PC-3 (cell line): ENCODE measurements around a stretch of chr1.

DNA sequence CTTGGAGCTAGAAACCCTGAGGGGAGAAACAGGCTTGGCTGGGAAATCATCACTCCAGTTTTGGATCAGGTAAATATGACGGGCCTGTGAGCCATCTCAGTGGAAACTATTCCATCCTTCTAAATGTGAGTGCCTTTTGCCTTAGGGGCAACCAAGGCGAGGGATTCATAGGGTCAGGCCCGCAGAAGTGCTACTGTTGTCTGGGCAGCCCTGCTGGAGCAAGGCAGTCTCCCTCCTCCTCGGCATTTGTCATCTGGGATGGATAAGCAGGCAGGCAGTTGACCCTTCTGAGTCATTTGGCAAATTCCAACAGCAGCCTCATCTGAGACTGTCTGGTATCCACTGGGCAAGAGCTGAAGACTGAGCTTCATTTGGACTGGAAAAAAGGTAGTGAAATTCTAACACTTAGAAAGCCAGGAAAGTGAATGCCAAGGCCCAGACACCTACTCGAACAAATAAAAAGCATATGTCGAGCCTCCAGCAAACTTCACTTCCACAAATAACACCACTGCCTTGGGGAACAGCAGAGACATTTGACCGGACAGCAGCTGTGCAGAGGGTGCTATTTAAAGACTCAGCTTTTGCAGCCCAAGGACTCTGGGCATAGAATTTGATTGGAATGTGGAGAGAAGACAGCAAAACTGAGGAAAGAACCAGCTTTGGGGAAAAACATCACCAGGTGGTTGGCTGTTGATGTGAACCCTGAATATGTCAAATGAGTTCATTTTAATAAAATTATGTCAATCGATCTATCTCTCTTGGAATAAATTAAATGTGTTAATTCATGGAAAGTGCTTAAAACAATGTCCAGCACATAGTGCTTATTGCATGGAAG is 3.9 kb upstream of the ZBTB40 start:
- RAMPAGE, long total RNA: no peak

DNA sequence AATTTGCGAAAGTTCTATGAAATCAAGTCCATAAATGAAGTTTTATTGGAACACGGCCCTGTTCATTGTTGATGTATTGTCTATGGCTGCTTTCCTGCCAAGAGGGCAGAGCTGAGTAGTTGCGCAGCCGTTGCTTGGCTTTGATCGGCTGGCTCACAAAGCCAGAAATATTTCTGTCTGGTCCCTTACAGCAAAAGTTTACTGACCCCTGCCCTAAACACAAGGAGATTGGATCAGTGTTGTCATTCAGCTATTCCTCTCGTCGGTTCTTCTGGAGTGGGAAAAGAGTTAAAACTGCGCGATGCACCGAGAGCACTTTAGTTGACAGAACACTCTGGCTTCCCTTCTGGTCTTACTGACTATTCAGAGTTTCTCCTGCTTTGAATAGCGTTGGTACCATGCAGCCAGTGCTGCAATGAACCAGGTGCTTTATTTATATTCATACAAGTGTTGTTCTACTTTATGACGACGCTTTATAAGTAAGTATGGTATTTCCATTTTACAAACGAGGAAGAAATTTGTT is 878 bp downstream of the ZBTB40 start:
- RAMPAGE, long total RNA: no peak

DNA sequence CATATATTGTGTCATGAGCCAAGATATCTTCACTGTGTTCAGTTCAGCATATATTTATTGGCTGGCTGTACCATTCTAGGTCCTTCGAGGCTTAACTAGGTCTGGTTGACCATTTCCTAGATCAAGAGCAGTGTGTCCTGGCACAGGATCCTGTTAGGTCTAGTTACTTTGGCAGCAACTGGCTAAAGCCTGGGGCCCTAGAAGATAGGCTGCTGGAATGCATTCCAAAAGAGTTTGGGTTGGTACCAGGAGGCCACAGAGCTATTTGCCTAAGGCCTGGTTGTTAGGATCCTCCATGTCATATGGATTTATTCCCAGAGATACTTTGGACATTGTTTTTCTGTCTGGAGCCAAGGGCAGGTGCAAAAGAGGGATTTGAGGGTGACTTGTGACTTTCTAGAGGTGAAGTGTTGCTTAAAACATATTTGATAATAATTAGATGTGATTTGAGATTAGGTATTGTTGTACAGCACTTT is 21.1 kb downstream of the ZBTB40 start:
- RAMPAGE, long total RNA: no peak

GRCh38 chr1:22637370-22637780 is 947 bp downstream of the C1QA start:
- RAMPAGE, long total RNA: no peak

- RAMPAGE, long total RNA: no peak
These were observed 39.9 kb downstream of the EPHB2 start for GRCh38 chr1:22750199-22751219.

- RAMPAGE, long total RNA: no peak
These were observed 79.9 kb downstream of the EPHB2 start for GRCh38 chr1:22790478-22790966.

DNA sequence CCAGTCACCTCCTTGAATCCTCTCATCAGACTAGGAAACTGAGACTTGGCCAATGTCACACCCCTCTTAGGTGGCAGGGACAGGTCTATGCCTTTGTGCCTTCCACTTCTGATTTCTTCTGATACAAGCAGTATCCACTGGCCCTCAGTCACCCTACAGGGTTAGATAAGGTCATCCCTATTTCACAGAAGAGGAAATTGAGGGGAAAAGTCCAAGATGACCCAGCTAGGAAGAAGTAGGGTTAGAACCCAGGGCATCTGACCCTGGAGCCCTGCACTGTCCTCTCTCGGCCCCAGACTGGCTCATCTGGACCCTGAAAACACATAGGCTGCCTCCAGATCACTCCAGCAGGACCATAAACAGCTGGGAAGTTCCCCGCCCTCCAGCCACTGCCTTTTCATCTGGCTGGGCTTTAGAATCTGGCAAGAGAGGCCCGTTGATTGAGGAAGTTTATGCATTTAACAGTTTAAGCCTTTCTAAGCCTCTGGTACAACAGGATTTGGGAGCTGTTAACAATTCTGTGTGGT is 83.9 kb downstream of the EPHB2 start:
- RAMPAGE, long total RNA: no peak

- RAMPAGE, long total RNA: no peak
These were observed 58.3 kb downstream of the LACTBL1 start for GRCh38 chr1:22914059-22915077.

DNA sequence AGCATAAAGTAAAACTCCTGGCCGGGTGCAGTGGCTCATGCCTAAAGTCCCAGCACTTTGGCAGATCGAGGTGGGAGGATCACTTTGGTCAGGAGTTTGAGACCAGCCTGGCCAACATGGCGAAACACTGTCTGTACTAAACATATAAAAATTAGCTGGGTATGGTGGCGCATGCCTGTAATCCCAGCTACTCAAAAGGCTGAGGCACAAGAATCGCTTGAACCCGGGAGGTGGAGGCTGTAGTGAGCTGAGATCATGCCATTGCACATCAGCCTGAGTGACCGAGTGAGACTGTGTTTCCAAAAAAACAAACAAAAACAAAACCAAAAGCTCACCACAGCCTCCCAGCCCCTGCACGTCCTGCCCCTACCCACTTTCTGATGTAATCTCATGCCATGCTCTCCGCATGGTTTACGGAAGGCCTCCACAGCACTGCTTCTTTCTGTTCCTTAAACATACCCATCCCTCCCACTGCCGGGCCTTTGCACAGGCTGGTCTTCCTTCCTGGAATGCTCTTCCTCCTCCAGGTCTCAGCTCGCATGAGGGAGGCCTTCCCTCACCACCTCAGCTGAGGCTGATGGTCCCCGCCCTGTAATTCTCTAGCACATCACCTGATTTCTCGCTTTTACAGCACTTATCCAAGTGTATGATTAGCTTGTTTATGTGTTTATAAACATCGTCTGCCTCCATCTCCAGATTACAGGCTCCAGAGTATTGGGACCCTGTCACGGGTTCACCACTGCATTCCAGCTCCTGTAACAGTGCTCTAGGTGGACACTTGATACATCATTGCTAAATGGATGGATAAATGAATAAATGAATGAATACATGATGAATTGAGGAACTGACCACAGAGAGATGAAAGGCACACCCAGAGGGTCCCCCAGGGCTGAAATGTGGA is 22.3 kb downstream of the TCEA3 start:
- RAMPAGE, long total RNA: no peak

DNA sequence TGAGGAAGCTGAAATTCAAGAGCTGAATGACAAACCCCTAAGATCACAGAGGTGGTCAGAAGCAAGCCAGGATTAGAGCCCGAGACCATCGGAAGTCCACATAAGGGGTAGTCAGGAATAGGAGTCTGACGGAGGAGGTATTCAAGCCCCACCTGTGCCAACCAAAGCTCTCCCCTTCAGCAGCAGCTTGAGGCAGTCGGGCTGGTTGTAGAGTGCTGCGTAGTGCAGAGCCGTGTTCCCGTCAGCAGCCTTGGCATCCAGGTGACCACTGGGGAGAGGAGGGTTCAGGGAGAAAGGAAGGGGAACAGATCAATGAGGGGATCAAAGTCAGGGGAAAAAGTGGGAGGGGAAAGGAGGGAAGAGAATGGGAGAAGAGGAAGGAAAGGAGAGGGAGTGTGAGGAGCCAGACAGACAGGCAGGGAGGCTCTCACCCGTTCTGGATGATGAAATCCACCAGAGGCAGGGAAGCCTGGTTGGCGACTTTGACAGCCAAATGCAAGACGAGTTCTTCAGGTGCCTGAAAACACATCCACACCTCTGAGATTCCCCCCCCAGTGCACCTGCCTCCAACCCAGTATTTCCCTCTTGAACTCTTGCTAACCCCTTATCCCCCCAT is 9.7 kb upstream of the TCEA3 start:
- RAMPAGE, long total RNA: no peak

GRCh38 chr1:23524646-23525672 is 6.1 kb downstream of the E2F2 start:
- RAMPAGE, long total RNA: no peak

DNA sequence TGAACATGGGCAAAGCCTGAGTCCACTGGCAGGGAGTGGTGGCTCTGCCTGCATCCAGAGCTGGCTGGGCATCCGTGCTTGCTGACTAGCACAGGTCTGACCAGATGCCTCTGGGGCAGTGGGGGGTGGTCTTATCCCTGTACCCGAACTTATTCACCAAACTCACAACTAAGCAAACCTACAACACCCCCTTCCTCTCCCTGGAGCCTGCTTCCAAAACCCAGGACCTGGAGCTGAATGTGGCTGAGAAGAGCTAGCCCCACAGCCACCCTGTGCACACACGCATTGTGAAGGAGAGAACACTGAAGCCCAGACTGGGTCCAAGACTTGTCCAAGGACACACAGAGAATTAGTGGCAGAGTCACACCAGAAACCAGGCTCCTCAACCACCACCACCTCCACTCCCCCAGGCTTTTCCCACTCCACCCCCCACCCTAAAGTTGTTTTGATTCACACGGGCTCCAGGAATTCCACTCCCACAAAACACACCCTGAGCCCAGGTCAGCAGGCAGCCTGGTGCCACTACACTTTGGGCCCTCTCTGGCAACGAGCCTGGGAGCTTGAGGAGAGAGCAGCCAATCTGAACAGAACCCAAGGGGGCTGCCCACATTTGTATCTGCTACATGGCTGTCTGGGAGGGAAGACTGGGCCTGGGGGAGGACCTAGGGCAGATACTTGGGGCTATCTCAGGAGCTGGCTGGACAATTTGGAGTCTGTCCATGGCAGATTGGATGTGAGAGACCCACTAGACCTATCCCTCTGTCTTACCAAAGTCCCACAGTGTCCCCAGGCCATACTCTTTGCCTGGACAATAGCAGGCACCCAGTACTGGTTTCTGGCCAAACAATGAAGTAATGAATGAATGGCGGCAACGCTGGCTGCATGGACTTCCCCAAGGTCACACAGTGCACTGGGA is 1.4 kb downstream of the E2F2 start:
- RAMPAGE, long total RNA: no peak

DNA sequence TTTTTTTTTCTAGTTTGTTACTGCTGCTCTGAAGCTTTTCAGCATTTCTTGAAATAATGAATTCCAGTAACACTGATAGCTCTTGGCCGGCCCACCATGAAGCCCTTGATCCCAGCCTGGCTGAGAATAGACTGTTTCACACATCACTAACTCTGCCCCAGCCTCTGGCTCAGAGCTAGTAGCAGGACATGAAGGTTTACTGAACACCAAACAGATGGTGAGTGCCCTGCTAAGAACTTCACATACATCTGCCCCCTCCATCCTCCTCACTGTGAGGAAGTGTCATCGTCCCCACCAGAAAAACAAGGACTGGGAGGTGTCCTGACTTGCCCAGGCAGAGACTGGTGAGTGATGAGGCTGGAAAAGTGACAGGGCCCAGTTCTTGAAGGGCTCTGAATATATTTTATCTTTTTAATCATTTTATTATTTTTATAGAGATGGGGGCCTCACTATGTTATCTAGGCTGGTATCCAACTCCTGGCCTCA is 33.2 kb upstream of the ID3 start:
- RAMPAGE, long total RNA: no peak

DNA sequence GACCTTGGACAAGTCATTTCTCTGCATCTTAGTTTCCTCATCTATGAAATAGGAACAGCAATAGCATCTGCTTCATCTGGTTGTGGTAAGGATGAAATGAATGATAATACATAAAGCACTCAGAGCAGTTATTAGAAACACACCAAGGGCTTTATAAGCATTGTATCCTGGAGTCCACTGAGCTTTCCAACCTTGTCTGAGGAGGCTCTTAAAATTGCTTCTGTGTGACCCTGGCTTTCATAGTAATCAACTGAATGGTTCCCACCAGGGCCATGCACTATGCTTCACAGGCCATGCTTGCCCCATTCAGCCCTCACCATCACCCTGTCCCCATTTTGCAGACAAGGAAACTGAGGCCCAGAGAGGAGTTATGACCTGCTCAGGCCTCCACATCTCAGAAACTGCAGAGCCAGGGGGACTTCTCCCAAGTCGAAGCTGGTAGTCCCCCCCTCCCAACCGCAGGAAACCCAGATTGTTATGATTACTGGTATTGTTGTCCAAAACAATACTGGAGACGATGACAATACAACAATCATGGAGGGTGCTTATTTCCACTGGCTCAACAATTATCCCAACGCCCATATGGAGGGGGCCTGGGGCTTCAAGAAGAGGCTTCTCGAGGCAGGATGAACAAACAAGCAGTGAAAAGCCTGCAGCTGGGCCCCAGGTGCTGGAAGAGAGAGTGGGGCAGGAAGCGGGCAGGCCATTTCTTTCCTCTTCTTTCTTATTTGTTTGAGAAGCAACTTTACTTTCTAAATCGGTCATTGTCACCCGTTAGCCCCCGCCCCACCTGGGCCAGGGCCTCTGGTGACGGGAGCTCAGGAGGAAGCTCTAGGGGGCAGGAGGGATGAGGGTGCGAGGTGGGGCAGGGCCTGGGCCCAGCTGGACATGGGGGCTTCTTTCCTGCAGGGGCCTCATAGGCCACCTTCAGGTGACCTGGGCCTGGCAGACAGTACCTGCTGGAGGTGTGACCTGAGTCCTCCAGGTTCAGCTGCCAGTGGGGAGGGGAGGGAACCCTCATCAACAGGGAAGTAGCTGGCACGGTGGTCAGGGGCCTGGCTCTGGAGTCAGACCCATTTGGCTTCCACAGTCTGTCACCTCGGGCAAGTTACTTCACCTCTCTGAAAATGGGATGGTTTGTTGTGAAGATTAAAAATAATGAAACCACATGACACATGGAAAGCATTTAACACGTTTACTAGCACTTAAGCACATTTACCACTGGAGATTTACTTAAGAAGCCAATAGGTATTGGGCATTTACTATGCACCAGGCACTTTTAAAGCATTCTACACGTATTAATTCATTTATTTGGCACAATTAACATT is 53.7 kb upstream of the ID3 start:
- RAMPAGE, long total RNA: no peak

GRCh38 chr1:23651048-23651524 is 40.5 kb upstream of the RPL11 start:
- RAMPAGE, long total RNA: no peak

DNA sequence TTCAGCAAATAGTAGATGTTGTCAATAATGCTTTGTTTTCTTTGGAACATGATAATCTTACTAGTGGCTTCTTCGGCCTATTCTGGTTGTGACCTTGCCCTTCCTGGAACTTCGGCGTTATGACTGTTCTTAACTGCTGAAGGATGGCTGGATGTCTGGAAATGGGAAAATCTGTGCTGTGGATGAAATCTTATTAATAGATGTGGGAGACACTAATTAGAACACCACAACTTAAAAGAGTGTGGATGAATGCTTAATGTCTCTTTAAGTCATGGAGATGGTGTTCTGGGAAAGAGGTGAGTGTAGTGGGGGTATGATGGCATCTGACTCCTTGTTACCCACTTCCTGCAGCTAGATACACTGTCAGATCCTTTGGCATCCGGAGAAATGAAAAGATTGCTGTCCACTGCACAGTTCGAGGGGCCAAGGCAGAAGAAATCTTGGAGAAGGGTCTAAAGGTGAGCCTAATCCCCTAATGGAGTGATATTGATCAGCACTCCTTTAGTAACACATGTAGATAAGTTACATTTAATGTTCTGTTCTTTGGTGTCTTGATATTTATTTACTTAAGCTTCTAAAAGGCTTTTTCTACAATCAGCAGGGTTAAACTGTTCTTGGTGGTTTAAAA is 2.0 kb downstream of the RPL11 start:
- RAMPAGE, long total RNA: no peak

- RAMPAGE, long total RNA: no peak
These were observed 1.9 kb upstream of the LYPLA2 start for GRCh38 chr1:23788716-23789783.

GRCh38 chr1:23960308-23961167 is 910 bp downstream of the PNRC2 start:
- RAMPAGE, long total RNA: no peak

DNA sequence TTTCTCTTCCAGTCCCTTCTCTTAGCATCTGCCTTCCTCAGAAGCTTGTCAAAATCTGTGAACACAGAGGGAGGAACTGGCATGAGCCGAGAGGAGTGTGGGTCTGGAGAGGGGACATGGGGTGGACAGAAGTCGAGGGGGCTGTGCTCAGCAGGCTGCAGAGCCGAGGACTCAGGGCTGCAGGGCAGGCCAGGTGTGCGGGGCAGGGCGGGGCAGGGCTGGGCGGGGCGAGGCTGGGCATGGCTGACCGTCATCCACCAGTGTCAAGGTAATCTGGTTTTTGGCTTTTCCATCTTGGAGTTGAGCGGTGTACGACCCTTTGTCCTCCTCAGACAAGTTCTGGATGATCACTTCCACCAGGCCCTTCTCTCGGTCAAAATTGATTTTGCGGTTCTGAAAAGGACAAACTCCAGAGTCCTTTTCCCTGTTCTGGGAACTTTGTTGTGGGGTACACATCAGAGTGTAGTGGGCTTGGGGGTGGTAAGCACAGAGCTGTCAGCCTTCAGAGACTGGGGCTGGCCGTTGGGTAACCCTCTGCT is 43.9 kb downstream of the MYOM3 start:
- RAMPAGE, long total RNA: no peak

DNA sequence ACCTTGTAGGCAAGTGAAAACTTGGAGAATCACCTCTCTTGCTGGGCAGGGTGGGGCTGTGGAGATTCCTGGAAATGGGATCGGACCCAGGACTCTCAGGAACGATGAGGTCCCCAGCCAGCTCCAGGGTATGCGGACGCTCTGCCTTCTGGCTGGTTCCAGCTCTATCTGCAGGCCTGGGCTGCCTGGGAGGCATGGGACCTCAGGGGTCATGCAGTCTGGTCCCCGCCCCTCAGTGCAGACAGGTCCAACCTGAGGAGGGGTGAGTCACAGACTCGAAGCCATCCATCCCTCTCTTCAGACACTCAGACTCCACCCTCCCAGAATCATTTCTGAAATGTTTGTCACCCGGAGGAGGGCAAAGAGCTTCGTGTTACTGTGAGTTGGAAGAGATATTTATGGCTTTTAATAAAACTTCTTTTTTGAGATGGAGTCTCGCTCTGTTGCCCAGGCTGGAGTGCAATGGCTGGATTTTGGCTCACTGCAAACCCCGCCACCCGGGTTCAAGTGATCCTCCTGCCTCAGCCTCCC is 5.8 kb upstream of the MYOM3 start:
- RAMPAGE, long total RNA: no peak